SK-N-SH (cell line): ENCODE results near the genes CLDN12, LRRD1, ANKIB1 and GNG11.

DNA sequence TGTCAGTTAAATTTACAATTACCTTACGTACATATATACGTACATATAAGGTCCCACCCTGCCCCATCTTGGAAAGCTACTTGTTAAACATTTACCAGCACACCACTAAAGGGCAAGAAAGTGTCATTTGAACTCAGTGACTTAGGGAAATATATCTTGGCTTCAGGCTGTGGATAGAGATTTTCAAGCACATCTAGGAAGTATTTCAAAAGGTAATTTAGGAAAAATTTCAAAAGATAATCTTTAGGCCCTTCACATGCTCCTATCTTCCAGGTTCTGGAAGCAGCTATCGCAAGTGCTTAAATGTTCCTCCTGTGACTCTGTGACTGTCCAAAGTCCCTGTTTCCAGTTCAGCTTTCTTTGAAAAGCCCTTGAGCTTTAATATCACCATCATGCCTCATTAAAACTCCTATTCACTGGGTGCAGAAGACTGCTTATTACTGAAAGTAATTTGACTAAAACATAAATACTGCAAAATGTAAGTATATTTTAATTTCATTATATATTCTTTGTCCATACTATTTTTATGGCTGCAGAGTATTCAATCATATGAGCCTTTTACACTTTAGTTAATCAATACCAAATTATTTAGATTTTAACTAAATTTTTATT is 9.8 kb upstream of the SRI start:
- RRBS = no CpG with 5 or more reads among the region's 3 CpGs
CAGE:
- cytosol, long polyA plus RNA = no peak
- long polyA plus RNA = no peak
- nucleus, long polyA plus RNA = no peak

DNA sequence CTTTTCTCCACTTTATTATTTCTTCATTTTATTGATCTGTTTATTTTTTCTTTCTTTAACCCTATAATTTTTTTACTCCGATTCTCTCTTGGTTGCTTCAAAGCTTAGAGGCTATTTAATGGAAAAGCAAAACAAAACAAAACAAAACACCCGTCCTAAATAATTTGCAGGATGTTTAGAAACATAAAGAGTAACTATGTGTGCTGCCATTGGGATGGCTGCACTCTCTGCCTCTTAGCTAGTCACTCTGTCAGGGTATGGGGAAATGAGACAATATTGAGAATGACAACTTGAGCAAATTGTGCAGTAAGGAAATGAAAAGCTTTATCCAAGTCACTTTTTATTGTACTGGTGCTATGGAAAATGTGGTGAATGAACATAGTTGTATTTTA is 1.4 kb downstream of the STEAP2 start:
- RRBS = no CpG with 5 or more reads among the region's 2 CpGs
CAGE:
- cytosol, long polyA plus RNA = no peak
- long polyA plus RNA = no peak
- nucleus, long polyA plus RNA = no peak

DNA sequence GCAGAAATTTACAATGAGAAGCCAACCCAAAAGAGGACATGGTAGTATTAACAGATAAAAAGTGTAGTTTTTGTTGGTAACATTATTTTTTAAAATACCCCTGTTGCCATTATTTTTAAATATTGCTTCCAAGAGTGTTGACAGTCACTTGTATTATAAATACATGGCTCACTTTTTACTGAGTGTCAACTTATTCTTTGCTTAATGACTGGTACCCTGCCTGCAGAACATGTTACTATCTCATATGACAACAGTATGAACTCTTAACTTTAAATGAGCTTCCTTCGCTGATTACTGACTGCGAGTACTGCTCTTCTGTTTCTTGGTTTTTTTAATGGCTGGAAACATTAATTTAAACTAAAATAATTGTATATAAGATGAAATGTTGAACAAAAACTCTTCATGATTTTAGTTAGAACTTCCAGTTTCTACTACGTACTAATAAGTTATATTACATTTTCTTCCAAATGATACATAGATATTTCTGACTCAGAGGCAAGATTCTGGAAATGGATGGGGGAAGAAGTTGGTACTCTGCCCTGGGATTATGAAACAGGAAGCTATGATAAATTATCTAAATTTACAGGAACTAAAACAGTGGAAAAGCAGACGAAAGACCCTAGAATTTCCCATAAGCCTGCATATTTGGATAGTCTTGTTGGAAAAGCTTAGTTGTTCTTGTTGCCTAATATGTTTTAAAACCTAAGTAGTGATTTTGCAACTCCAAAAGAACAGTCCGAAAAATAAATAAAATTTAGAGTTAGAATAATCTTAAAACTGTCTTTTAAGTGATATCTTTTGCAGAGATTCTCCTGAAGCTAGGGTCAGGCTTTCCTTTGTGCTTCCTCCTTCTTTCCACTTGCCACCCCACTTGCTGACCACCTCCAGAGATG is 21.7 kb downstream of the CFAP69 start:
- RRBS = no CpG with 5 or more reads among the region's 5 CpGs
CAGE:
- cytosol, long polyA plus RNA = no peak
- long polyA plus RNA = no peak
- nucleus, long polyA plus RNA = no peak

DNA sequence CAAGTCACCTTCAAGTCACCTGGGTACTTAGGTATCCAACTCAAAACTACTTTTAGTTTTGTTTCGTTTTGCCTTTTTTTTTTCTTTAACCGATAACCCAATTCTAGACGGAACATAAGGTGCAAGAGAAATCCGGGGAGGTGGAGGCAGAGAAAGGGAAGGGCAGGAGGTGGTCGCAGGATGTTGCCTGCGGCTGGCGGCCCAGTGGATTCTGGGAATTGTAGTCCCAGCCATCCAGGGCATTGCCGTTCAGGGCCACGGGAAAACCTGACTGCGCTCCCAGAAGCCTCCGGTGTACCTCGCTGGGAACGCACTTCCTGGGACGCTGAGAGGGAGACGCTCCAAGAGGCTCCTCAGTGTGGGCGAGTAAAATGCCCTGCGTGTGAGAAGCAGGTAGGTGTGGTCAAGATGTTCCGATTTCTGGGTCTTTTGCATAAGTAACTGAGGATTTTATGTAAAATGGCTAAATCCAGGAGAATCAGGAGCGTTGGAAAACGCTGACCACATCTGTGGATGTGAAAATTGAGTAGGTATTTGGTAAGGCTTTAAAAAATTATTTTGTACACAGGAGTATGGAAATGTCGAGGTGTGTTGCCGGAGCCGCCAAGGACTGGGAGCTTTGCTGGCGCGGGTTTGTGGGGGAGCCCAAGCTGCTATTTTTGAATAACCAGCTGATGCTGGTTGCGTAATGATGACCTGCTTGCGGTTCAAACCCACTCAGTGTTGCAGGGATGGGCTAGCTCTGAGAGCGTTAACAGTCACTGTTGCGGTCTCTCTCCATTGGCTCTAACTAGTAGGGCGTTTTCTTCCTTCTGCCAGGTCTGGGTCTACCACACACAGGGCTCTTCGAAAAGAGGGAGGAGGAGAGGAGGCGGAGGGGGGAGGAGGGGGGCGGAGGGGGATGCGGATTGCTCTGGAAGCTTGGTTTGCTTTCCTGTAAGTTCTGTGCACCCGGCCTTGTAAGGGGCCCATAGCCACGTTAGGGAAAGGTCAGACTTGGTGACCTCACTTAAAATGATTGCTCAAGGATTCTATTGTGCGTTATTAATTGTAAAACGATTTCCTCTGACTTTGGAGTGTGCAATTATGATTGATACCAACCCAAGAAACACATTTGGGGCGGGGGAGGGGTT is at the start of gene CLDN12:
CLDN12 (plus strand) TSS at position 305 of the 1,133 bp plus-strand sequence.
- RRBS = no CpG with 5 or more reads among the region's 39 CpGs
CAGE:
- cytosol, long polyA plus RNA = start-site peak on the plus strand centred at position 324 of the sequence, 91 bp wide, 182 and 571 reads in 2 replicates
- long polyA plus RNA = start-site peak on the plus strand centred at position 331 of the sequence, 61 bp wide, 187 and 417 reads in 2 replicates
- nucleus, long polyA plus RNA = no peak

GRCh38 chr7:90528528-90528941 is 59.1 kb downstream of the PTTG1IP2 start:
- RRBS = no CpG with 5 or more reads among the region's 2 CpGs
CAGE:
- cytosol, long polyA plus RNA = no peak
- long polyA plus RNA = no peak
- nucleus, long polyA plus RNA = no peak

DNA sequence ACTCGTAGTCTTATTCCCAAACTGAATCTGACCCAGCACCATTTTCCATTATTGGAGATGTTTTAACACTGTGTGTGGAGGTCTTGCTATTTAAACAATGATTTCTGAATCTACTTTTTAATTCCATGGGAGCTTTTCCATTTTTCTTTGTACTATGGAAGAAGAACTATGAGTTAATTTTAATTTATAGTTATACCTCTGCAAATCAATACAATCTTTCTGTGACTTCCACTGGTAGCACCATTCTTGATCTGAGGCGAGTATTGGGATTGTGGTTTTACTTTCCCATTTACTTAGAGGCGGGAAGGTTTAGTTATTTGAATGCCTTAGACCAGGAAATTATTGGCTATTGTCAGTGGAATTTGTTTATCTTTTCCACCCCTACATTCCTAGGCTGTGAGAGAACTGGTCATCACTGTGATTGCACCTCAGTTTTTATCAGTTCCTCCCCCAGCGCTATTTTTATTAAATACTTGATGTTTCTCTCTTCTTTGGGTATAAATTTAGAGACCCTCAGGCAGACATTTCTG is 29.8 kb downstream of the CDK14 start:
- RRBS = no CpG with 5 or more reads among the region's 4 CpGs
CAGE:
- cytosol, long polyA plus RNA = no peak
- long polyA plus RNA = no peak
- nucleus, long polyA plus RNA = no peak

DNA sequence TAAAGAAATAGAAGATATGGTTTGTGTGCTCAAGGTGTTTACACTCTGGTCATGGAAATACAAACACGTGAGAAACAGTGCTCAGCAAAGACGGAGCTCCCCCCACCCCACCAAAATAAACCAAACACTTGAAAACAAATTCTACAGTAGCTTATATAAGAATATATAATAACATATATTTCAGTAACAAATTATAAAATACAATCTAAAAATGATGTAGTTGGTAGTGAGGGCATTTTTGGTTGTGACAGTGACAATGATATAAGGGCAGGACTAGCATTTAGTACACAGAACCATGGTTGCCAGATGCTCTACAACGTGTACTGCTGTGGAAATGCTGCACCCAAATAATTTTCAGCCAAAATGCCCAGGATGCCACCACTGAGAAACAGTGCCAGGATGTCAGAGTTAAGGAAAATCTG is 121.7 kb downstream of the CDK14 start:
- RRBS = no CpG with 5 or more reads among the region's 3 CpGs
CAGE:
- cytosol, long polyA plus RNA = no peak
- long polyA plus RNA = no peak
- nucleus, long polyA plus RNA = no peak

DNA sequence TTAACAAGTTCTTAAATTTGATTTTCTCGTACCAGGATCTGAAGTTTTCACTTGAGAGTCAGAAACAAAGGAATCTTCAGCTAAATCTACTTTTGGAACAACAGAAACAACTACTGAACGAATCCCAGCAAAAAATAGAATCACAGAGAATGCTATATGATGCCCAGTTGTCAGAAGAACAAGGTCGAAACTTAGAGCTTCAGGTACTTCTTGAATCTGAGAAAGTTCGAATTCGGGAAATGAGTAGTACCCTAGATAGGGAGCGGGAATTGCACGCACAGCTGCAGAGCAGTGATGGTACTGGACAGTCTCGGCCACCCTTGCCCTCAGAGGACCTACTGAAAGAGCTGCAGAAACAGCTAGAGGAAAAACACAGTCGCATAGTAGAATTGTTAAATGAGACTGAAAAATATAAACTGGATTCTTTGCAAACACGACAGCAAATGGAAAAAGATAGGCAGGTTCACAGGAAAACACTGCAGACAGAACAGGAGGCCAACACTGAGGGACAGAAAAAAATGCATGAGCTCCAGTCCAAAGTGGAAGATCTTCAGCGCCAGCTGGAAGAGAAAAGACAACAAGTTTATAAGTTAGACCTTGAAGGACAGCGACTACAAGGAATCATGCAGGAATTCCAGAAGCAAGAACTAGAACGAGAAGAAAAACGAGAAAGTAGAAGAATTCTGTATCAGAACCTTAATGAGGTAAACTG is 37.5 kb downstream of the CYP51A1 start:
- RRBS = no CpG with 5 or more reads among the region's 14 CpGs
CAGE:
- cytosol, long polyA plus RNA = no peak
- long polyA plus RNA = no peak
- nucleus, long polyA plus RNA = no peak

DNA sequence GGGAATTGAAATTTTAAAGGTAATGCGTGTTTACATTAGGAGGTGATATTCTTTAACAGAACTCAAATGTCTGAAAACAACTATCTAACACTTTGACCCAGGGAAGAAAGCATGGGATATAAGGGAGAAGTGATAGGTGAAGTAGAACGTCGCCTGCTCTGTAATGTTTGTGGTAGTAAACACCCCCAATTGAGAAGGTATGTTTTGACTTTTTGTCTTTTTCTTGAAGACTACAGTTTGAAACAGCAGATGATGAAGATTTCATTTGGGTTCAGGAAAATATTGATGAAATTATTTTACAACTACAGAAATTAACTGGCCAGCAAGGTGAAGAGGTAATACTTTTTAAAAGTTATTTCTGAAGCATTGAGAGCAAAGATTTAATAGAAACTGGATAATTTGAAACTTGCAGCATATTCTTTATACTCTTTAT is 36.4 kb downstream of the CYP51A1 start:
- RRBS = no CpG with 5 or more reads among the region's 3 CpGs
CAGE:
- cytosol, long polyA plus RNA = no peak
- long polyA plus RNA = no peak
- nucleus, long polyA plus RNA = no peak

- RRBS = no CpG with 5 or more reads among the region's 18 CpGs
CAGE:
- cytosol, long polyA plus RNA = no peak
- long polyA plus RNA = no peak
- nucleus, long polyA plus RNA = no peak
Observed at GRCh38 chr7:92135147-92135874, 1.0 kb upstream of the CYP51A1 start.

GRCh38 chr7:92178877-92179447 is at the start of gene LRRD1:
TSS of gene LRRD1 (minus strand) at chr7:92179142.
- RRBS = 11% methylated on average over 11 of the region's 46 CpGs
CAGE:
- cytosol, long polyA plus RNA = no peak
- long polyA plus RNA = no peak
- nucleus, long polyA plus RNA = no peak

DNA sequence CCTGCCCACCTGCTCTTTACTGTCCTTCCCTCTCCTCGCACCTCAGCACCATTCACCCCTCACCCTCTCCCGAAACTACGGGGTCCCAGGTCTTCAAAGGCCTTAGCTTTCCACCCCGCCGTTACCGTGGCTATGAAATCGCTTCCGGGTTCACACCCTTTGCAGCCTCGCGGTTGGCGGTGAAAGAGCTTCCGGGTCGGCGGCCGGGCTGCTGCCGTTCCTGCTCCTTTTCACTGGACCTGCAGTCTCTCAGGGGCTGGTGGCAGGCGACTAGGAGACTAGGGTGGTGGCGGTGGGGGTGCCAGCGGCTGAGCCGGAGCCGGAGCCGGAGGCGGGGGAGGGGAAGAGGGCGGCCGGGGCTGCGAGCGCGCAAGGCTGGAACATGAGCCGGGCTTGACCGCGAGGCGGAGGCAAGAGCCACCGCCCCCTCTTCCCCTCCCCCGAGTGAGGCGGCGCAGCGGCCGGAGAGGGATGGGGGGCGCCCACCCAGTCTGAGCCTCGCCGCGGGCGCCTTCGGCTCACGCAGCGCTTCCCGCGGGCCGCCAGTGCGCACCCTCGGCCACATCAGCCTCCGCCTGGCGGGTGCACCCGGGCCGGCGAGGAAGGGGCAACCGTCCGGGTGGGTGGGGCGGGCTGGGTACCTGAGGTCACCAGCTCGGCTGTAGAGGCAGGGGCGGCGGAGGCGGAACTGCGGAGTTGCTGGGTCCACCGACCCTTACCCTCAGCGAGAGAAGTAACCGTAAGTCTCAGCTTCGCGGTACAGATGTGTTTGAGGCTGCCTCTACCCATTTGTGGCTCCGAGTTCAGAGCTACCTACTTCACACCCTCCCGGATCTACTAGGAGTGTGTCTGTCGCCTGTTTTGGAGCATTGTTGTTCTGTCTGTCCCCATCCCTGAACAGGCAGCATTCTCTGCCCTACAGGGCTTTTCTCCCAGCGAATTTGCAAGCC is at the start of gene ANKIB1:
ANKIB1 (plus strand) TSS at position 194 of the 950 bp plus-strand sequence.
- RRBS = 1% methylated on average over 20 of the region's 73 CpGs
CAGE:
- cytosol, long polyA plus RNA = start-site peak on the minus strand centred at position 128 of the sequence, 71 bp wide, 26 and 29 reads in 2 replicates
- long polyA plus RNA = no peak
- nucleus, long polyA plus RNA = start-site peak on the minus strand centred at position 132 of the sequence, 46 bp wide, 37 and 118 reads in 2 replicates; start-site peak on the minus strand centred at position 328 of the sequence, 56 bp wide, 25 and 40 reads in 2 replicates

- RRBS = no CpG with 5 or more reads among the region's 6 CpGs
CAGE:
- cytosol, long polyA plus RNA = no peak
- long polyA plus RNA = no peak
- nucleus, long polyA plus RNA = no peak
Observed at GRCh38 chr7:92263788-92264282, 18.1 kb downstream of the ANKIB1 start.

DNA sequence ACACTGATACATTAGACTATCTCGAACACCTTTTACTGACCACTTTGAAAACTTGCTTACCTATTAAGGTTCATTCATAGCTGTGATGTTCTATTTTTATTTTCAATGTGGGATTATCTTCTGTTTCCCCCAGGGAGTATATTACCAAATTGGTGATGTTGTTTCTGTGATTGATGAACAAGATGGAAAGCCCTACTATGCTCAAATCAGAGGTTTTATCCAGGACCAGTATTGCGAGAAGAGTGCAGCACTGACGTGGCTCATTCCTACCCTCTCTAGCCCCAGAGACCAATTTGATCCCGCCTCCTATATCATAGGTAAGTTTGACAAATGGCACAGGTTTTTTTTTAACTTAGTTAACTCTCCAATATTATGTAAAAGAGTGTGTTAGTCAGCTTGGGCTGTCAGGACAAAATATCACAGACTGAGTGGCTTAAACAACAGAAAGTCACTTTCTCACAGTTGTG is 7.1 kb downstream of the GATAD1 start:
- RRBS = no CpG with 5 or more reads among the region's 4 CpGs
CAGE:
- cytosol, long polyA plus RNA = no peak
- long polyA plus RNA = no peak
- nucleus, long polyA plus RNA = no peak

DNA sequence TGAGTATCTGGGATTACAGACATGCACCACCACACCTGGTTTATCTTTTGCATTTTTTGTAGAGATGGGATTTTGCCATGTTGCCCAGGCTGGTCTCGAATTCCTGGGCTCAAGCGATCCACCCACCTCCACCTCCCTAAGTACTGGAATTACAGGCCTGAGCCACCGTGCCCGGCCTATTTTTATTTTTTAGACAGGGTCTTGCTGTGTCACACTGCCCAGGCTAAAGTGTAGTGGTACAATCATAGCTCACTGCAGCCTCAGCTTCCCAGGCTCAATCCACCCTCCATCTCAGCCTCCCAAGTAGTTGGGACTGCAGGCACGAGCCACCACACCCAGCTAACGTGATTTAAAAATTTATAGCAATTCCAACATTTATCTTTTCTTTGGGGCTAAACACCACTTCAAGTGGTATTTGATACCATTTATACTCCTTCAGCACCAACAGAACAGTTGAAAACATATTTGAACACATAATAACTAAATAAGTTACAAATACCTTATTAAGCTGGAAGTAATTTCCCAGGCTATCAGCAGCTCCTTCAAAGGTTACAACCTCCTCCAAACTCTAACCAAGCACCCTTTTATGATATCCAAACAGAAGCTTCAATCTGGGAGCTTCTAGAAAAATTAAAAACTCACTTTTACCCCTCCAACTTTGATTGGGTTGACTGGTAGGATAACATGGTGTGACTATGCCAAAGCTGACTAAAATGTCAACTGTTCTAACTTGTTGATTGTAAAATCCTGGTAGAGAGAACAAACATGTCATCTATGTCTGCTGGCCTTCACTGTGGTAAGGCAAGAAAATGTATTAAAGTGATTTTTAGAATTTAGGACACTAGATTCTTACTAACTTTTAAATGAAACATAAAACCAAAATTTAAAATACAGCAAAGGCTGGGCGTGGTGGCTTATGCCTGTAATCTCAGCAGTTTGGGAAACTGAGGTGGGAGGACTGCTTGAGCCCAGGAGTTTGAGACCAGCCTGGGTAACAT is 29.9 kb downstream of the RBM48 start:
- RRBS = no CpG with 5 or more reads among the region's 7 CpGs
CAGE:
- cytosol, long polyA plus RNA = no peak
- long polyA plus RNA = no peak
- nucleus, long polyA plus RNA = no peak

DNA sequence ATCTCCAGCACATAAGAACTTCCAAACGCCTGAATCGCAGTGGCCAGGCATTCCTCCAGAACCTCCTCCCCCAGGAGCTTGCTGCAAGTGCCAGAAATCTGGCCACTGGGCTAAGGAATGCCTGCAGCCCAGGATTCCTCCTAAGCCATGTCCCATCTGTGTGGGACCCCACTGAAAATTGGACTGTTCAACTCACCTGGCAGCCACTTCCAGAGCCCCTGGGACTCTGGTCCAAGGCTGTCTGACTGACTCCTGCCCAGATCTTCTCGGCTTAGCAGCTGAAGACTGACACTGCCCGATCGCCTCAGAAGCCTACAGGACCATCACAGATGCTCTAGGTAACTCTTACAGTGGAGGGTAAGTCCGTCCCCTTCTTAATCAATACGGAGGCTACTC is 67.5 kb upstream of the CALCR start:
- RRBS = no CpG with 5 or more reads among the region's 7 CpGs
CAGE:
- cytosol, long polyA plus RNA = no peak
- long polyA plus RNA = no peak
- nucleus, long polyA plus RNA = no peak

GRCh38 chr7:93793152-93793430 is 97.5 kb downstream of the TFPI2 start:
- RRBS = no CpG with 5 or more reads among the region's 18 CpGs
CAGE:
- cytosol, long polyA plus RNA = no peak
- long polyA plus RNA = no peak
- nucleus, long polyA plus RNA = no peak

GRCh38 chr7:93921551-93922745 is at the start of gene GNG11:
TSS of gene GNG11 (plus strand) at chr7:93921735.
- RRBS = 1% methylated on average over 5 of the region's 41 CpGs
CAGE:
- cytosol, long polyA plus RNA = start-site peak on the plus strand at chr7:93921735-93922058, 636 and 695 reads in 2 replicates
- long polyA plus RNA = start-site peak on the plus strand at chr7:93921671-93922054, 870 and 684 reads in 2 replicates
- nucleus, long polyA plus RNA = start-site peak on the plus strand at chr7:93921814-93921856, 21 and 93 reads in 2 replicates

DNA sequence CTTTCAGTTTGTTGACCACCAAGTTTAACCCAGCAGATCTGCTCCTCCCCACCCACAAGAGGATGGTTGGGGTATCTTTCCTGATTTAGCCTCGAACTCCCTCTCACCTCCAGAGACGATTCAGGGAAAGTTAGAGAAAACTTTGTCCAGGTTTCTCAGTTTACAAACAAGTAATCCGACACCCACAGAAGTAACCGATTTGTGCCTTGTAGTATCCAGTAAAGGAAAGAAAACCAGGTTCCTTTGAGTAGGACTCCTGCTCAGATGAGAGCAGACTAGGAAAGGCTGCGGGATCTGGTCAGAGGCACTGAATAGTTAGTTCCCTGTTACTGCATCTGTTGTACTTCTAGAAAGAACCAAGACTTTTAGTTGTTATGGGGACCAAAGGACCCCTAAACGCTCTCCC is 450 bp upstream of the BET1 start:
- RRBS = no CpG with 5 or more reads among the region's 6 CpGs
CAGE:
- cytosol, long polyA plus RNA = no peak
- long polyA plus RNA = no peak
- nucleus, long polyA plus RNA = no peak

- RRBS = no CpG with 5 or more reads among the region's 1 CpG
CAGE:
- cytosol, long polyA plus RNA = no peak
- long polyA plus RNA = no peak
- nucleus, long polyA plus RNA = no peak
Observed at GRCh38 chr7:94296771-94297130, 97.9 kb upstream of the COL1A2 start.